ENCODE data around the genes ZSCAN5C, ZNF471, ZFP28, ZNF304 and ZSCAN1.

- PRO-cap: no peak
These were observed 37.5 kb downstream of the ZNF787 start for GRCh38 chr19:56083661-56083998.

DNA sequence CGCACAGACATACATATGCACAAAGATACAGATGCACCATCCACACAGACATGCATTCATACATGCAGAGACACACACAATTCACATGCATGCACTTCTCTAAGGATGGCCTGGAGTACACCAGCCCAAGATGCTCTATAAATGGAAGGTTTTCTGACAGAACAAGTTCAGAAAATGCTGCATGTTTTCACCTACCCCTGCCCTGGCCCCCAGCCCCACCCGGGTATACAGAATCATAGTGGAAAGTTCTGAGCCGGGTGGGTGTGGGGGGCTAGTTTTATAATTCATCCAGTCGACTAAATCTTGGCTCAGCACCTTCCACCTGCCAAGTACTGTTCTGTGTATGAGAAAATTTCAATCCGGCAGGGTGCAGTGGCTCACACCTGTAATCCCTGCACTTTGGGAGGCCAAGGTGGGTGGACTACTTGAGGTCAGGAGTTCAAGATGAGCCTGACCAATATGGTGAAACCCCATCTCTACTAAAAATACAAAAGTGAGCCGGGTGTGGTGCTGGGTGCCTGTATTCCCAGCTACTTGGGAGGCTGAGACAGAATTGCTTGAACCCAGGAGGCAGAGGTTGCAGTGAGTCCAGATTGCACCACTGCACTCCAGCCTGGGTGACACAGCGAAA is 37.0 kb downstream of the ZNF787 start:
- PRO-cap: no peak

DNA sequence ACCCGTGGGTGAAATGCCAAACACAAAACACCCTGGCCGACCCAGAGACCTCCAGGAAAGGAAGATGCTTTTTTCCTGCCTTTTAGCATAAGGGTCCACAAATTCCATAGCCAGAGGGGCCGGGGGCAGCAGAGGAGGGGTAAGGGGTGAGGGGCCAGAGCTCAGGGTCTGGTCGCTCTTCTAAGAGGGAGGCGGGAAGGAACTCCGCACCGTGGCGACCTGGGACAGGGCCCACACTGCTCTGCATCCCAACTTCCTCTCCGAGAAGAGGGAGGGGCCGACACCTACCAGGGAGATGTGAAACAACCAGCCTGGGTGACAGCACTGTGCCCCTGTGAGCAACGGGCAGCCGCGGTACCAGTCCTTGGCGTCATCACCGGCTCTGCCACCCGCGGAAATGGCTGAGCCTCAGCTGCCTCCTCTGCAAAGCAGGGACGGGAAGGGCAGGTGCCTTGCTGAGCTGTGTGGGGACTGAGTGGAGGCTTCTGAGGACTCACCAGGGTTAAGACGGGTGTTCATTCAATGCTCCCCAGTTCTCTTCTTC is 9.6 kb downstream of the ZNF787 start:
- PRO-cap: no peak

GRCh38 chr19:56120054-56120815 is 860 bp downstream of the ZNF787 start:
- PRO-cap: bidirectional peak, plus-strand start at chr19:56120416, minus-strand start at chr19:56120163; bidirectional peak, plus-strand start at chr19:56120472, minus-strand start at chr19:56120523

DNA sequence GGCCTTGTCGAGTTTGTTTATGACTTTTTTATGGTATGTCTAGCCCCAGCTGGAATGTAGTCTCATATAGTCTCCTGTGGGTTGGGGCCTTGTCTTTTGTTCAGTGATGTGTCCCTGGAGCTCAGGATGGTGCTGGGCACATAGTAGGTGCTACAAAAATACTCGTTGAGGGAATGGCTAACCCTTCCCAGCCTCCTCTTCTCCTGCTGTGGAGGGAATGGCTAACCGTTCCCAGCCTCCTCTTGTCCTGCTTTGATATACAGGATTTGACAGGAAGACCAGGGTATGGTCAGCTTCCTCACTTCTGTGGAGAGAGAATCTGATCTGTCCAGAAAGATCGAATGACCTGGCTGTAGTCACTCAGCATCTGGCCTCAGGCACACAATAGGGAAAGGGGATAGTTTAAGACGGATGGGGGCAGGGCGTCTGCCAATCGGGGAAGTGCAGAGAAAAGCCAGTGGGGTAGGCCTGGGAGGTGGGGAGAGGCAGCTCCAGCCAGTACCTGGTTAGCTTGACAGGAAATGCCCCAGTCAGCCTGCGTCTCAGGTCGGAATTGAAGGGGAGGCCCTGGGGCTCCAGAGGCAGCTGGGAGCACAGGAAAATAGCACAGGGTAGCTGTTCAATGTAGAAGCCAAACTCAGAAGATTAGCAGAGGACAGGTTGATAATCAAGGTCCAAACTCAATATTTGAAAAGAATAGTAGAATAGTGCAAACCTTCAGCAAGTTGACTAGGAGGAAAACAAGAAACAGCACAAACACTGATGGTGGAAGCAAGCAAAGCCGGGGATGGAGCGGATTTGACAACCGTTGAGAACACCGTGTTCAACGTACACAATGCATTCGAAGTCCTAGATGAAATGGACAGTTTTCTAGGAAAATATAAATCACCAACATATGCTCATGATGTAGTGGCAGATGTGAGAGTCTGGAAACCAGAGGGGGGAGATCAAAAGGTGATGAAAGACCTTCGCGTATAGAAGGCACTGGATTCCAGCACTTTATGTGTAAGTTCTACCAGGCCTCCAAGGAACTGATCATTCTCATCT is 12.5 kb downstream of the ZNF444 start:
- PRO-cap: bidirectional peak, plus-strand start at position 529 of the sequence, minus-strand start at position 369 of the sequence

DNA sequence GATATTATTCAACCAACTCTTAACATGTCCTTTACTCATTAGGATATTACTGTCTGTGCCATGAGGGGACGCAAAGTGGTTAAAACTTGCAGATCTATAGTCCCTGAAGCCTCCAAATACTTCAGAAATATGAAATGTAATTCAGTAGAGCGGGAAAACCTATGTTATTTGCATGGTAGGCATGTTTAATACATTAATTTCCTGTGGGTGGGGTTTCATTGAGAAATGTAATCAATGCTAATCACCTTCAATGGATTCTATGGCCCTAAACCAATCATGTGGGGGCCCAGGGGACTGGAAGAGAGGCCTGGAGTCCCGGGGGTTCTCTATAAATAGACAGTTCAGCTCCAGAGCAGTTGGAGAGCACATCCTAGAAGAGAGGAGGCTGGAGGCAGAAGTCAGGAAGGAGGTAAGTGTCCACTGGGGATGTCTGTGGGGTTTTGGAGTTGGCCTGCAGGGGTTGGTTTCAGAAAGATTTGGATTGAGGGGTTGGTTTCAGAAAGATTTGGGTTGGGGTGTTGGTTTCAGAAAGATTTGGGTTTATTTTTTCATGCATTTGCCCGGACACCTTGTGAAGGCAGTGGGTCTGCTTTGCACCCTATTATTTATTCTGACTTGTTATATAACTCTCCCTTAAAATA is at the start of gene ZSCAN5C:
TSS of gene ZSCAN5C (plus strand) at position 360 of the 641 bp plus-strand sequence.
- PRO-cap: no peak

GRCh38 chr19:56367831-56368660 is 25.3 kb downstream of the ZNF582 start:
- PRO-cap: bidirectional peak, plus-strand start at chr19:56368121, minus-strand start at chr19:56368063; bidirectional peak, plus-strand start at chr19:56368336, minus-strand start at chr19:56368261

GRCh38 chr19:56507330-56508308 is at the start of gene ZNF471:
ZNF471 (plus strand) TSS chr19:56507855.
- PRO-cap: no peak

DNA sequence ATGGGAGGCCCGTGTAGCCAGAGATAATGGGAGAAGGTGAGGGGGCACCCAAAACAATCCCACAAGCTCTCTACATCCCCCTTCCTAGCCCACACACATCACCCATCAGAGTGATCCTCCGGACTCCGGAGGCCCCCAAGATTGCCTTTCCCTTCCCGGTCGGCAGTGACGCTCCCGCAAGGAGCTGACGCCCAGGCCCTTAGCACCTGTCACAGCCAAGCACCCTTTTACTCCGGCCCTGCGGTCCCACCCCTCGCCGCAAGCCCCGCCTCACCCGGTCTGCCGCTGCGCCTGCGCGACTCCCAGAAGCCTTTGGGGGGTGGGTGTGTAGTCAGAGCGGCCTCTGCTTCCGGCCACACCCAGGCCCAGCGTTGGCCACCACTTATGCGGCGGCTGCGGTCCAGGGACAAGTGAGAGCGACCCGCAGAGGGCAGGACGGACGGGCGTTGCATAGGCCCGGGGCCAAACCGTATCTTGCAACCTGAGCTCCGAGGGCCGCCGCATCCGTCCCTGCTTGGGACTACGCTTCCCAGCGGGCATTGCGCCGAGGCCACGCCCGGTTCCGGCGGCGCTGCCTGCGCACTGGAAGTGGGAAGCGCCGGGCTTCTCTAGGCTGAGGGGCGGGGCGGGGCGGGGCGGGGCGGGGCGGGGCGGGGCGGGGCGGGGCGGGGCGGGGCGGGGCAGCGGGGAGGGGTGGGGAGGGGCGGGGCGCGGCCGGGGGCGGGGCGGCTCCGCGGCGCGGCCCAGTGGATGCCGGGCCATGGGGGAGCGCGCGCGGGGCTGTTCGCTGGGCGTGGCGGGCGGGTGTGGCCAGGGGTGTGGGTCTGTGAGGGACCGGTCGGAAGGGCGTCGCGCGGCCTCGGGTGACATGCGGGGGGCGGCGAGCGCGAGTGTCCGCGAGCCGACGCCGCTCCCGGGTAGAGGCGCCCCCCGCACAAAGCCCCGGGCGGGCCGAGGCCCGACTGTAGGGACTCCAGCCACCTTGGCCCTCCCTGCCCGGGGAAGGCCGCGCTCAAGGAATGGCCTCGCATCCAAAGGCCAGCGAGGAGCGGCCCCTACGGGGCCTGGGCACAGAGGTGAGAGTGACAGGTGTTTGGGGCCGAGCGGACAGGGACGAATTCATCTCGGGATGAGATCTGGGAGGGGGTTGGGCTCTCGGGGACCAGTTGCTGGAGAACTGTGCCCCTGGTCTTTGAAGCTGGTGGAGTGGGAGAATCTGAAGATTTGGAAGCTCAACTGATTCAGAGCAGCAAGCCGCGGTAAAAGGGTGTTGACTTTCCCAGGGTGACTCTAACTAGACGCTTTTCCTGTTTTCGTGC is at the start of gene ZFP28:
TSS of gene ZFP28 (plus strand) at position 798 of the 1,319 bp plus-strand sequence.
- PRO-cap: unidirectional peak, plus-strand start at position 356 of the sequence

DNA sequence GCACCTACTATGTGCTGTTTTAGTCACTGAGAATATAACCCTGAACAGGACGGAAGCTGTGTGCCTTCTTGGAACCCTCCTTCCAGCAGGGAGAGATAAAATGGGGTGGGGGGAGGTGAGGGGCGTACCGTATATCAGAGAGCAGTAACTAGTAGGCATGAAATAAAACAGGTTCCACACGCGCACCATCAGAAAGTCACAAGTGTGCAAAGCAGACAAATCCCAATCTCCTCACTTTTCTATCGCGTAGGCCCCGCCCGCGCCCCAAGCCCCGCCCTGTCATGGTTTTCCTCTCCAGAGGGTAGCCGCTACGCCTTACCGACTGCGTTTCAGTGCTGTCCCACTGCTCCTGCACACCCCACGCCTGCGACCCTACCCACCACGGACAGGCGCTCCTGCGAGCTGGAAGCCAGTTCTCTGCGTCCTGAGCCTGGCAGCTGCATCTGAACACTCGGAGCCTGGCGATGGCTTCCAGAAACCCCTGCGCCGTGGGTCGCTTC is 464 bp upstream of the ZNF470 start:
- PRO-cap: no peak

- PRO-cap: no peak
These were observed 125.4 kb upstream of the USP29 start for GRCh38 chr19:56994156-56995028.

- PRO-cap: no peak
These were observed 17.4 kb downstream of the ZNF460 start for GRCh38 chr19:57297559-57298154.

GRCh38 chr19:57308068-57308707 is 12.1 kb upstream of the ZNF543 start:
- PRO-cap: no peak

DNA sequence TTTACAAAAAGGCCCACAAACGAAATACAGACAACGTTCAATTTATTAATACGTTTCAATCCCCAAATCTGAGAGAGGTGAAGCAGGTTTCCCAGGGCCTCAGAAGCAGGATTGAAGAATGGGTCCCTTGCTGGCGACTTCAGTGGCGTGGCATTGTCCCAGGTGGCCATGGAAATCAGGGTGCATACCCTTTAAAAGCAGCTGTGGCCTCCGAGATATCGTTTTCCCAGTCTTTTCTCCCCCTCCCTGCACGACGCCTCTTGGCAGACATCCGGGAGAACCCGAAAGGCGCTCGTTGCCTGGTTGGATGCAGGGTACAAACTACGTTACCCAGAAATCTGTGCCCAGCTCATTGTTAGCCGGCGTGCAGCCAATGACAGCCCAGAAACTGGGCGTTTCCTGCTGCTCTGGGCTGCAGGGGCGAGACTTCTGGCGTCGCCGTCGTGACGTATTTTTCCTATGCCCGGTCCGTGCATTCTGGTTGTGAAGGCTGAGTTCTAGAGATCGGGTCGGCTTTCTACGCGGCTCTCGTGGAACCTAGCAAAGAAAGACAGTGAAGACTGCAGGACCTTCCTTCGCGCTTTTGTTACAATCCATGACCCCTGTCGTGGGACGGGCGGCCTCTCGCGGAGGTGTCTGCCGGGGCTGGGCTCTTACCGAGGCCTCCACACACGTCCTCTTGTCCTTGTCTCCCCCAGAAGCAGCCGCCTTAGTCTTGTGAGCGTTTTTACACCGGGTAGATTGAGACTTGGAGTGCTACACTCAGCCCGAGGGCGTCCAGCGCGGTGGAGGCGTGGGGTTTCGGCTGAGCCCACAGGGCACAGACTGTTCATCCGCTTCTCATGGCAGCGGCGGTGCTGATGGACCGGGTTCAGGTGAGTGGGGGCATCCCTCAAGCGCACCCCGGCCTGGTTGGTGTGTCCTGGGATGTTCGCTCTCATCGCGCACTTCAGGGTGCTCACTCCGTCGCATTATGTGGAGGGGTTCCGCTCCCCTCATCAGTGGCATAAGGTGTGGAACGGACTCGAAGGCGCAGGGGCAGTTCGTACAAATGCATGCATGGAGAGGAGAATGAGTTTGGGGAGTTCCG is at the start of gene ZNF304:
TSS of gene ZNF304 (plus strand) at position 449 of the 1,090 bp plus-strand sequence.
- PRO-cap: bidirectional peak, plus-strand start at position 475 of the sequence, minus-strand start at position 290 of the sequence

GRCh38 chr19:57738754-57739252 is 7.8 kb upstream of the ZNF776 start:
- PRO-cap: no peak

- PRO-cap: no peak
These were observed 18.1 kb downstream of the ZNF586 start for GRCh38 chr19:57787206-57788357.

DNA sequence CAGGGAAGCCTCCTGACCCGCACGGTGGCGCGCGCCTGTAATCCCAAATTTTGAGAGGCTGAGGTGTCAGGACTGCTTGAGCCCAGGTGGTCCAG is 247 bp upstream of the ZNF552 start:
- PRO-cap: no peak

DNA sequence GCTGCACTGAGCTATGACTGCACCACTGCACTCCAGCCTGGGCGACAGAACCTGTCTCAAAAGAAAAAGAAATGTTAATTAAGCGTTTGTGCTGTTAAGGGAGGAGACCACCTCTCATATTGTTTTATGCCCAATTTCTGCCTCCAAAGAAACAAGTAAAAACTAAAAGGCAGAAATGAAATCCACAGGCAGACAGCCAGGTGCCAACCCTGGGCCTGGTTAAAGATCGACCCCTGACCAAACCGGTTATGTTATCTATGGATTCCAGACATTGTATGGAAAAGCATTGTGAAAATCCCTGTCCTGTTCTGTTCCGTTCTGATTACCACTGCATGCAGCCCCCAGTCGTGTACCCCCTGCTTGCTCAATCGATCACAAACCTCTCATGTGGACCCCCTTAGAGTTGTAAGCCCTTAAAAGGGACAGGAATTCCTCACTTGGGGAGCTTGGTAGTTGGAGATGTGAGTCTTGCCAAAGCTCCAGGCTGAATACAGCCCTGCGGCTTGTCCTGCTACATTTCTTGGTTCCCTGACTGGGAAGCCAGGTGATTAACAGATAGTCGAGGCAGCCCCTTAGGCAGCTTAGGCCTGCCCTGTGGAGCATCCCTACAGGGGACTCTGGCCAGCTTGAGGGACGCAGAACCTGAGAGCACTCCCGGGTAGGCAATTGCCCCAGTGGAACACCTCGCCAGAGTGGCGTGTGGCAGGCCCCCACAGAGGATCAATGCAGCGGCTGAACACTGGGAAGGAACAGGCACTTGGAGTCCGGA is 679 bp upstream of the ZNF552 start:
- PRO-cap: unidirectional peak, minus-strand start at position 490 of the sequence

- PRO-cap: bidirectional peak, plus-strand start at chr19:58034133, minus-strand start at chr19:58033813
These were observed at the start of gene ZSCAN1 for GRCh38 chr19:58033673-58034655. ZSCAN1 (plus strand) TSS chr19:58034025.

- PRO-cap: no peak
These were observed 8.3 kb downstream of the ZSCAN18 start for GRCh38 chr19:58089698-58090257.

All from endodermal cell (in vitro differentiated cells).